HTR-8/SVneo (cell line): Measurements from ENCODE around the gene SC5D.

- RRBS = no CpG with 5 or more reads among the region's 4 CpGs
These were observed 9.3 kb upstream of the TECTA start for GRCh38 chr11:121091617-121092250.

DNA sequence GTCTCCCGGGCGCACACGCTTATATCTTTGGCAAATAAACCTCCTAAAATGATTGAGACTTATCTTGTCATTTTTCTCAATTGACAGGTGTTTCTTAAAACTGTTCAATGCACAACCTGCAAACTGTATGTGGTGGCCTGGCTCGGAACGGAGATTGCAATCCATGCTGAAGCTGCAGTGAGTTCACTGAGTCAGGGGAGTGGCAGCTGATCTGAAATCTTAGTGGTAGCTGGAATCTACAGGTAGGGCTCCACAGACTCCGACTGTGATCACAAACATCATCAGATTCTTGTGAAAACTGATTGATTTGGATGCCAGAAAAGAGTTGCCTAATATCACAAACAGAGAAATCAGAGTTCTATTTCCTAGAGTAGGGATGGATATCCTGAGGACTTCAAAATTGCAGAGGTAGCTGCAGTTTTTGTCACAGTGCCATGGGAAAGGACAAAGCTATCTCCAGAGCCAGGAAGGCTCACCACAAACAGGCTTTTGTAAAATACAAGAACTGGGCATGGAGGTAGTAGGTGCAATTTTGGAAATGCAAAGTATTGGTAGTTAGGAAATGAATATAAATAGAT, 57.5 kb upstream of the SC5D start:
- RRBS = no CpG with 5 or more reads among the region's 6 CpGs

DNA sequence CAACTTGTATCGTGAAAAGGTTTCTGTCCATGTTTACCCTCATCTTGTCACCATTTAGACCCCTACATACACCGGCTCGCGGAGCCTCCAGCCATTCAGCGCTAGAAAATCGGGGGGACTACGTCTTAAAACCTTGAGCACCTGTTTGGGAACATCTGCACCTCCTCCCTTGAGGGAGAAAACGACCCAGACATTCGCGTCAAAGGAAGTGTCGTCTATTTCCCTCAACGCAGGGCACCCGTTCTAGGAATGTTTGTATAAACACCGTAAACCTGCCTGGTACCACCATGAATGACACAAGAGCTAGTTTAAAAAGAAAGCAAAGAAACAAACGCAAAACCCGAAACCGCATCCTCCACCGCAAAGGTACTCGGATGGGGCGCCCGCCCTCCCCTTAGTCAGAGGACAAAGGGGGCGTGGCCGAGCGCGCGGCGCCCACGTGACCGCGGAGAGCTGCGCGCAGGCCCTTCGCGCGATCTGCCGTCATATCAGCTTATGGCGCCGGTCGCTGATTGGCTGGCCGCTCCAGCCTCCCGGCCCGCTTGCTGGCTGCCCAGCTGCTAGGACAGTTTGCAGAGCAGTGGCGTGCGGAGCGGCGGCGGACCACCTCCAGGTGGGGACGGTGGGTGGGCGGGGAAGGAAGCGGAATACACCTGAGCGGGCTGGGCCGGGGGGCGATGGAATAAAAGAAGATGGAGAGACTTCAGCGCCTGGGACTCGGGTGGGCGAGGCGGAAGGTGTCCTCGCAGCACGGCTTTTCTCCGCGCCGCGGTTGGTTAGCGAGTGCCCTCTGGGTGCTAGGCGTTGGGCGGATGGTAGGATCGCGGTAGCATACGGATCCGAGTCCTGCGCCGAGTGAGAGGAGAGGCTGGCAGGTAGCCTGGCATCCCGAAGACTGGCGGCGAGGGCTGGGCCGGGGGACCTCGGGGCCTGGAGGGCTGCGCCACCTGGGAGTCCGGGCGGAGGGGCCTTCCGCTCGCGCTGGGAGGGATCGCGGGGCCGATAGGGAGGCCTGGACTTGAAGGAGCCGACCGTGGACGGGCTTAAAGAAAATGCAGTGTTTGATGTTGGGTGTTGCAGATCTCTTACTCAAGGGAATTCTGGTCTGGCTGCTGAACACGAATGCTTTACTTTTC, at the start of gene SC5D:
Gene SC5D, plus strand, starts transcription at position 568 of the 1,136 bp plus-strand sequence.
- RRBS = 3% methylated on average over 4 of the region's 90 CpGs

- RRBS = no CpG with 5 or more reads among the region's 6 CpGs
These were observed 74.9 kb downstream of the SC5D start for GRCh38 chr11:121367323-121367931.

GRCh38 chr11:121429498-121430040, 22.5 kb upstream of the SORL1 start:
- RRBS = no CpG with 5 or more reads among the region's 3 CpGs

- RRBS = no CpG with 5 or more reads among the region's 3 CpGs
These were observed 21.8 kb upstream of the SORL1 start for GRCh38 chr11:121430180-121430791.

DNA sequence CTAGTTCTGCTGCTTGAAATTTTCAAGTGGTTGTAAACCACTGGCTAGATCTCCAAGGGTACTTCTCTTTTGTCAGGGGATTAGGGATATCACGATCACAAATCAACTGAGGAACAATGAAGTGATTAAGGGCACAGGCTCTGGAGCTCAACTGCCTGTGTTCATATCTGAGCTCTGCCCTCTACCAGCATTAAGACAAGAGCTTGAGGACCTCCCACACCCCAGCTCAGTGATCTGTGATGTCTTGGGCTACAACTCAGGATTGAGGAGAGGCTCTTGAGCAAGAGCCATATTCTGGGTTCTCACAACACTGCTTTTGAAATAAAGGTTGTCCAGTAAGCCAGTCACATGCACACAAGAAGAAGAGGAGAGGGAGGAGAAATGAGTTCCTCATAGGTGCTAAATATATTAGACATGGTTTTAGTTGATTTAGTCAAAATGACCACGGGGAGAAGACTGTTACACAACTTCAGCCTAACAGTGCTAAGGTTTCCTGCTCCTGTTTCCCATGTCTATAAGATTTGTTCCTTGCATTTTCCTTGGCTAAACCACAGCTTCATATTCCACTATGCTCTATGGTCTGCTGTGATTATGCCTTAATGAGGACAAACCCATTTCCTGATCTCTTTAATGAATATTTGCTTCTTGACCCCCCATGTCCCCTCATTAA, 15.9 kb upstream of the SORL1 start:
- RRBS = no CpG with 5 or more reads among the region's 2 CpGs

DNA sequence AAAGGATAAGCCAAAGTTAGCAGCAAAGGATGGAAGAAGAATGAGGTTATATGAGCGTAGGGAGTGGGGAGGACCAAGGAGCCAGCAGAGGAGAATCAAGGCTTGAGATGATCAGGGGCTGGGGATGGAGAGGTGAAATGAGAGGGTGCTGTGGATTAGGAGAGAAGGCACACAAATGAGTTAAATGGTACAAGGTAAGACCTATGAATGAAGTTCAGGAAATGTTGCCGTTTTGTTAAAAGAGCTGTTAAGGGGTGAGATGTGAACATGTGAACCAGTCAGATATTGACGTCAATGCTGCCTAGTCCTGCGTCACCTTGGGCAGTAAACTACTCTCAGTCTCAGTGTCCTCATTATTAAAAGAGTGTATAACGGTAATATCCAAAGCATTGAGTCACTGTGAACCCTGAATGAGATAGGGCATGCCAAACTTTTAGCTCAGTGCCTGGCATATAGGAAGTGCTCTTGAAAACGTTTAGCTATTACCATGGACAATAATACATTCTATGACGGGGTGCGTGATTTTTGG, 33.0 kb downstream of the SORL1 start:
- RRBS = no CpG with 5 or more reads among the region's 8 CpGs

DNA sequence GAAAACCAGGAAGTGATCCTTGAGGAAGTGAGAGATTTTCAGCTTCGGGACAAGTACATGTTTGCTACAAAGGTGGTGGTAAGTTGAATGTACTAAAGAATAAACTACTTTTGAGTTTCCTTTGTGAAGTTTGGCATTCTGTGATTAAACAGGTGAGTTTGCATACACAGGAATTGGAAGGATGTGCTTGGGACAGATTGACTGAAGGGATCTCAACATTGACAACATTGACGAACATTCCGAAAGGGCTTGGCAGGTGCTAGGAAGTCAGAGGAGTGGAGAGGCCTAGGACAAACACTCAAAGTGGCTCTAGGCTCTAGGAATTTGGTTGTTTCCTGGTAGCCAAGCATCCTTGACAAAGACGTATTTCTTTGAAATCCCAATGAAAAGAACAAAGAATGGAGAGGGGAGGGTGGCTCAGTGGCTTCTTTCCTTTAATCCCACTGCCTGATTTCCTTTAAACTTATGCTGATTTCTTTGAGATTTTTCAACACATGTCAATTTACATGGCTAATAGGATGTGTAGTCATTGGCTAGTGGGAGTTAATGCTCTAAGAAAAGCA, 44.9 kb downstream of the SORL1 start:
- RRBS = no CpG with 5 or more reads among the region's 4 CpGs

DNA sequence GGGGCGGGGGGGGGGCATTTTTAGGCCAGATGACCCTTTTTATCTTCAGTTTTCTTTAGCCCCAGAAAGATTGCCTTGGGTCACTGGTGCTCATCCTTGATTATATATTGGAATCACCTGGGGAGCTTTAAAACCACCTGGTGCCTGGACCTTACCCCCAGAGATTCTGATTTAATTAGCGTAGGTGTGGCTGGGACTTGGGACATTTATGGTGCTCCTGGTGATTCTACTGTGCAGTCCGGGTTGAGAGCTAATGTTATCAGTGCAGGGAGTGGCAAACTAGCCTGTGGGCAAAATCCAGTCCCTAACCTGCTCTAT, 134.5 kb downstream of the SORL1 start:
- RRBS = no CpG with 5 or more reads among the region's 3 CpGs

DNA sequence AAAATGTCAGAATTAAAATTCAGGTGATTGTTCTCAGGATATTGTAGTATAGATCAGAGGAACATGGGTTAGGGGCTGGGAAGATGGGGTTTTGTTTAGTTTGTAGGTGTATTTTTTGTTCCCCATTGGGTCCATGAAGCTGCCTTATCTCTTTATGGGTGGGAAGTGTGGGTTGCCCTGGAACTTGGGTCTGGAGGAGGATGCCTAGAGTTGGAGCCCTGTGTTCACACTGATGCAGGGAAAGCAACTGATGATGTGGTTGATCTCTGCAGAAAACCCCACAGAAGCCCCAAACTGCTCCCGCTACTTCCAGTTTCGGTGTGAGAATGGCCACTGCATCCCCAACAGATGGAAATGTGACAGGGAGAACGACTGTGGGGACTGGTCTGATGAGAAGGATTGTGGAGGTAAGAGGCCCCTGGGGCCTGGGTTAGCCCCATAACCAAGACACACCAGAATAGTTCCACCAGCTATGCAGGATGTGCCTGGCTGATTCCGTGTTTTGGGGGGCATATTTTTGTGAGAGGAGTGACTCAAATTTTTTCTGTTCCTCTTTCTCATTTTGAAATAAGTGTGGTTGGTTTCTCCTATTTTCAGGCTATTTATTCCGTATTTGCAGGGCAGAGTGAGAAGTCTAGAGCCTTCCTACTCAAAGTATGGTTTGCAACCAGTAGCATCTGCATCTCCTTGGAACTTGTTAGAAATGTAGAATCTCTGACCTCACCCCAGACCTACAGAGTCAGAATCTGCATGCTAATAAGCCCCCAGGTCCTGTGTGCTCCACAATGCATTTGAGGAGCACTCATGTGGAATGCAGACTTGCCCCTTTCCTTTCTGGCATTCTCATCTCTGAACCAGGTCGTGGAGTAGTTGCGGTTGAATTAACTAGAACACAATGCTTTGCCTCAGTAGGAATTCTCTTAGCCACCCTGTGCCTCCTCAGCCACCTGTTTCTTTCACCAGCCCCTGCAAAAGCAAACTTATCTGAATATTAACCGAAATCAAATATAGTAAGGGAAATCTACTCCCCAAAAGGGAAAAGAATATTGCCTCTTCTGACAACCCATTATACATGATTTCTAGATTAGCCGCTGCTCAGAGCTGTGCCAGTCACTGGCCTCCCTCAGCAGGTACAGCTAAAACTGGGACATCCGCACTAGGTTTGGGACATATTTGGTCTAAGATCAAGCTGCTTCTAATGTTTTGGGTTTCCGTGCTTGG, 138.1 kb downstream of the SORL1 start:
- RRBS = no CpG with 5 or more reads among the region's 11 CpGs

DNA sequence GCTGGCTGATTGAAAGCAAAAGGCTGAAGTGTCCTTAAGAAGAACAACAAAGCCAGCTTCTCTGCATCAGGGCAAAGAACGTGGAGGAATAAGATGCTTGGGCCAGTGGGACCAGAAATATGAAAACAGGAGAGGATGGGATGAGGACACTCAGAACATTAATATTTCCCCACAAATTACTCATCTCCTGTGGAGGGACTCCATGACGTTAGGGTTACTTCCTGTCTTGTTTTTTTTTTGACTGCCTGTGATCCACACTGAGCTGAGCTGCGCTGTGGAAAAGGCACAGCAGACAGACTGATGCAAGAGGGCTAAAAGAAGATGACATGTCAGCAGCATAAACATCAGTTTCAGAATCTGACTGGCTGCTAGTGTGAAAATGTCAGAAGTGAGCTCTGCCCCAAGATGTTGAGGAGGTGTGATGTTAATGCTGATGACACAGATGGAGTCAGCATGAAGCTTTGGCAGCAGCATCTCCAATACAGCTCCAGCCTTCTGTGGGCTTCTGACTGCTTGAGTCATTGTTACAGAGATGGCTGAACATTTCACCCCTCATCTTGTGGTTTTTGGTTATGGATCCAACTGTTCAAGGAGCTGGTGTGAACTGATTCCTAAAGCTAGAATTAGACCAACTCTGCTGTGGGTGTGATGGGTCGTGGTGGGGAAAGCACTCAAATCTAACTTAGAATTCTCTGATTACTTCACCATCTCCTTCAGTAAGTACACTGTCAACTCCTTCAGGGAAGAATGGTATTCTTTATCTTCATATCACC, 286.8 kb downstream of the BLID start:
- RRBS = no CpG with 5 or more reads among the region's 4 CpGs

DNA sequence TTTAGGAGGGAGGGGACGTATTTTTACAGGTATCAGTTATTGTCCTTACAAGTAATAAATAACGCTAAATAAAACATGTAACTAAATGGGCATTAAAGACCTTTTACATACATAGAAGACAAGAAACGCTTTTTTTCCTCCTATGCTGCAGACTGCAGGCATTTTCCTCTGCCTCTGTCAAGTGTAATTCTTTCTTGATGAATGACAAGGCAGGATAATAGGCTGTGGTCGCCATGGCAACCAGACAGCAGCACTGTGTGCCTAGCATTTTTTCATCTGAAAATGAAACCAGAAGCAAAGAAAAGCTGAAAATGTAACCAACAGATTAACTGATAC, 46.1 kb downstream of the BLID start:
- RRBS = no CpG with 5 or more reads among the region's 4 CpGs

DNA sequence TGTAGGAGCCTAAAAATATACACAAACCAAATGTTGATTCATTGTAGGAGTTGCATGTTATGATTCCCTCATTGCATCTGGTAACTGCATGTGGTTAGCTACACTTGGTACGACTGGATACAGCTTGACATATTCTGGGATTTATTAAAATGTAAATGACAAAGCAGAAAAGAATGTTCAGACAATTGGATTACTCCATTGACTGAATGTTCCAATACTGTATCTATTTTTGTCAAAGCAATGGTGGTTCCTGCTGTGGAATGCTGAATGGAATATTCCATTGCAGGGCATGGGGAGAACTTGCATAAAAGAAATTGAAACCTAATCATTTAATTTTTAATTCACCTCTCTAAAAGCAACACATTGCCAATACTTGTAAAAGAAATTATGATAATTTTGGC, 30.7 kb downstream of the BLID start:
- RRBS = no CpG with 5 or more reads among the region's 1 CpG

- RRBS = no CpG with 5 or more reads among the region's 35 CpGs
These were observed 15.6 kb downstream of the BLID start for GRCh38 chr11:122100073-122101121.

- RRBS = no CpG with 5 or more reads among the region's 11 CpGs
These were observed 10.9 kb downstream of the BLID start for GRCh38 chr11:122104831-122105821.

GRCh38 chr11:122654324-122654598, 1.3 kb upstream of the UBASH3B start:
- RRBS = no CpG with 5 or more reads among the region's 5 CpGs

- RRBS = no CpG with 5 or more reads among the region's 16 CpGs
These were observed 42.0 kb downstream of the UBASH3B start for GRCh38 chr11:122697278-122698216.

- RRBS = no CpG with 5 or more reads among the region's 60 CpGs
These were observed 900 bp upstream of the CLMP start for GRCh38 chr11:123195638-123196658.

GRCh38 chr11:123303823-123304304, 108.8 kb upstream of the CLMP start:
- RRBS = no CpG with 5 or more reads among the region's 7 CpGs